ENCODE data around the gene CR1.

DNA sequence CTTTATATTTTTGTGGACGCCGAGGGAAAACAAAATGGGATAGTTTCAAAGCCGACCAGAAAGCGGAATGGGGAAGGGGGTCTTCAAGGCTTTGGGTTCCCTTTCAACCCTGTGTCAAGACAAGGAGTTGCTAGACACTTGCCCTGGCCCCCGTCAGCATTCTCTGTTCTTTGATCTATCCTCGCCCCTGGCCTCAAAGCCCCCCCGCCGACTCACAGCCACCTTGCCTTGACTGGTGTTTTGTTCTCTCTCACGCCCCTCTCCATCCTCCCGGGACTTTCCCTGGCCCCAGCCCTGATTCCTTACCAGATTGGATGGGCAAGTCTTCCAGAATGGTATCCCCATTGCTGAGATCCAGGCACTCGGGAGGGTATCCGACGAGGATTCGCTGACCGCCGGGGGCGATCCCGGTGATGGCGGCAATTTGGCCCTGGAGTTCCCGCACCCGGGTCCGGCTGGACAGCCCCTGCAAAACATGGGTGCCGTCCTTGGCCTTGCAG, 576 bp downstream of the YOD1 start:
- PRO-cap, 2 experiments = no peak in any of the 2 experiments

DNA sequence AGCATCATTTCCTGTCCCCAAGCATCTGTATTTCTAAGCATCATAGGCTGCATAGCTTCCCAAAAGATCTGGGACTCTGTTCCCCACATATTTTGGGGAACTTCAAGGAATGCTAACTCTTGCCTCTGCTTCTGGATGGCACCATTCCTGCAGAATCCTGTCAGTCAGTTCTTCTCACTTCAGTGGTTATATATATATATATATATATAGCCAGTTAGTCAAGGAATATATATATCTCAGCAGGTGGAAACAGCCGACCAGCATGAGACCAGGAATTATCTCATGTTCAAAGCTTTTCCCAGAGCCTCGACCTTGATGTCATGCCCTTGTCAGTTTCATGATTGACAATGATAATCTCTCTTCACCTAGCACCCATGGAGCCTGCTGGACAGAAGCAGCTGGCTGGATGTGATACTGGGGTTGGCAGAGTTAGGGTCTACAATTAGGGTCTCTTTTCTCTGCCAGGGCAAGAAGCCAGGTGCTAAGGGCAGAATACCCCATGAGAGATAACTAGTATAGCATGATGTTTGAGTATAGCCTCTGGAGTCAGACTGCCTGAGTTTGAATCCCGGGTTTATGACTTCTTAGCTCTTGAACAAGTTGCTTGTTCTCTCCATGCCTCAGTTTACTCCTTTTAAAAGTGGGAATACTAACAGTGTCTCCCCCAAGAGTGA, 2.5 kb downstream of the PFKFB2 start:
- PRO-cap, 2 experiments = no peak in any of the 2 experiments

GRCh38 chr1:207058187-207058639, 5.1 kb downstream of the PFKFB2 start:
- PRO-cap, 2 experiments = no peak in any of the 2 experiments

GRCh38 chr1:207074455-207075581, 13.8 kb upstream of the C4BPB start:
- PRO-cap, 2 experiments = no peak in any of the 2 experiments

- PRO-cap, 2 experiments = no peak in any of the 2 experiments
These were observed 80.7 kb upstream of the CD55 start for GRCh38 chr1:207240766-207241093.

DNA sequence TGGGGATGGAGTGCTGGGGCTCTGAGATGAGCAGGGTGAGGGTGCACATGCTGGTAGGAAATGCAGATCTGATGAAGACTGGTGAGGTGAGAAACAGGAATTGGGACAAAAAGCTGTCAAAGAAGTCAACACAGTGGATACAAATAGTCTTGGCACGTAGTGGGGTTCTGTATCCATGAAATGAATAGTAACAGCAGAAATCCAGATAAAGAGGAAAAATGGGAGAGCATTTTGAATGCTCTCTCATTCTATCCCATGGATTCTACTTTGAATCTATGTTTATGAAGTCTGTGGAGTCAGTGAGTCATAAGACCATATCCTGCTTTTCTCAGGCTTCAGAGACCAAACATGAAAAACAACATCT, 39.6 kb upstream of the CD55 start:
- PRO-cap, 2 experiments = no peak in any of the 2 experiments

GRCh38 chr1:207282431-207283362, 38.8 kb upstream of the CD55 start:
- PRO-cap, 2 experiments = no peak in any of the 2 experiments

- PRO-cap, 2 experiments = no peak in any of the 2 experiments
These were observed 12.7 kb upstream of the CD55 start for GRCh38 chr1:207308838-207309061.

DNA sequence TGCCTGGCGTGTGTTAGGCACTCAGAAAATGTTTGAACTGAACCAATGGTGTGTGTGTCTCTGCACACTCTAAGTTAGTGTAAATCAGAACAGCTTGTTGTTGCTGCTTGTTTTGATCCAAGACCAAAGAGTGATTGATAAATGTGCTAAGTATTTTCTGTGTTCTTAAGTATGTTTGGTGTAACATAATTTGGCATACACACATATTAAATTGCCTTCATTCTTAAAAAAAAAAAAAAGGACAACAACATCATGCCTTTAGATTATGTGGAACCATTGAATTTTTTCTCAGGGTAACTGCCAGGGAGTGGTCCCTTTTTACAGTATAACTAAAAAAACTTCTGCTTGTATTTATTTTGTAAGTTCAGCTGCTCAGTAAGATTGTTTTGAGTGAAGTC, 8.6 kb downstream of the CD55 start:
- PRO-cap, 2 experiments = no peak in any of the 2 experiments

GRCh38 chr1:207355125-207355654, 33.7 kb downstream of the CD55 start:
- PRO-cap, 2 experiments = no peak in any of the 2 experiments

DNA sequence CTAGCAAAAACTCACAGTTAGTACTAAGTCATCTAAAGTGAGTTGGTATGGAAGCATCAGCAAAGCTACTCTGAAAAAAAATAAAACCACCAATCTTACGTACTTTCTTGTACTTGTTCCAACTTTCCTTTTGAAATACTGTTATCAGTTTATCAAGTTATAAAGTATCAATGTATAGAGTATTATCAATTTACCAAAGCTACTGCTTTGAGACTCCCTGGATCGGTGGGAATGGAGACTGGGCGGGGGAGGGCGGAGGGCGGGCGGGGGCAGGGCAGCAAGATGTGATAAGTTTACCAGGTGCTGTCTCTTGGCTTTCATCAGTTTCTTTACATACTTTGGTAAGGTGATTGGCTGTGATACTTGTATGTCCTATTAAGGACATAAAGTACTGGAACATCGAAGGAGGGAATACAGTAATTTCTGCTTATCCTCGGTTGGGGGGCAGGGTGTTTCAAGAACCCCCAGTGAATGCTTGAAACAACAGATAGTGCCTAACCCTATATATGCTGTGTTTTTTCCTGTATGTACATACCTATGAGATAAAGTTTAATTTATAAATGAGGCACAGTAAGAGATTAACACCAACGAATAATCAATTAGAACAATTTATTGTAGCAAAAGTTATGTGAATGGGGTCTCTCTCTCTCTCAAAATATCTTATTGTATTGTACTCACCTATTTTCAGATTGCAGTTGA, 36.0 kb downstream of the CD55 start:
- PRO-cap, 2 experiments = no peak in any of the 2 experiments

DNA sequence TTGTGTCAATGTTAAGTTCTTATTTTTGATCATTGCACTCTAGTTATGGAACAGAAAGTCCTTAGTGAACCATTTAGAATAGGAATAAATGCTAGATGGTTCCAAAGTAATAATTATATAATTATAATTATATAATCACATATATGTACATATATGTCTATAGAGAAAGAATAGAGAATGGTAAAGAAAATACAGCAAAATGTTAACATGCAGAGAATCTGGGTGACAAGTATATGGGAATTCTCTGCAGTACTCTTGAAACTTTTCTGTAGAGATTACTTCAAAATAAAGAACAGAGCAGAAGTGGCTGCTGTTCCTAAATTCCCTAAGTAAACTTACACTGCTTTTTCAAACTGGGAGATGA, 577 bp upstream of the CR2 start:
- PRO-cap, 2 experiments = no peak in any of the 2 experiments

- PRO-cap, 2 experiments = no peak in any of the 2 experiments
These were observed at the start of gene CR1 for GRCh38 chr1:207495751-207496970. TSS of gene CR1 (plus strand) at chr1:207496157.

GRCh38 chr1:207737502-207737790, 14.4 kb upstream of the CD46 start:
- PRO-cap, 2 experiments = no peak in any of the 2 experiments

GRCh38 chr1:207802720-207803109, 50.9 kb downstream of the CD46 start:
- PRO-cap, 2 experiments = no peak in any of the 2 experiments

GRCh38 chr1:207815377-207816237, 63.8 kb downstream of the CD46 start:
- PRO-cap, 2 experiments = no peak in any of the 2 experiments

- PRO-cap, 2 experiments = no peak in any of the 2 experiments
These were observed 66.2 kb downstream of the CD46 start for GRCh38 chr1:207817654-207818896.

DNA sequence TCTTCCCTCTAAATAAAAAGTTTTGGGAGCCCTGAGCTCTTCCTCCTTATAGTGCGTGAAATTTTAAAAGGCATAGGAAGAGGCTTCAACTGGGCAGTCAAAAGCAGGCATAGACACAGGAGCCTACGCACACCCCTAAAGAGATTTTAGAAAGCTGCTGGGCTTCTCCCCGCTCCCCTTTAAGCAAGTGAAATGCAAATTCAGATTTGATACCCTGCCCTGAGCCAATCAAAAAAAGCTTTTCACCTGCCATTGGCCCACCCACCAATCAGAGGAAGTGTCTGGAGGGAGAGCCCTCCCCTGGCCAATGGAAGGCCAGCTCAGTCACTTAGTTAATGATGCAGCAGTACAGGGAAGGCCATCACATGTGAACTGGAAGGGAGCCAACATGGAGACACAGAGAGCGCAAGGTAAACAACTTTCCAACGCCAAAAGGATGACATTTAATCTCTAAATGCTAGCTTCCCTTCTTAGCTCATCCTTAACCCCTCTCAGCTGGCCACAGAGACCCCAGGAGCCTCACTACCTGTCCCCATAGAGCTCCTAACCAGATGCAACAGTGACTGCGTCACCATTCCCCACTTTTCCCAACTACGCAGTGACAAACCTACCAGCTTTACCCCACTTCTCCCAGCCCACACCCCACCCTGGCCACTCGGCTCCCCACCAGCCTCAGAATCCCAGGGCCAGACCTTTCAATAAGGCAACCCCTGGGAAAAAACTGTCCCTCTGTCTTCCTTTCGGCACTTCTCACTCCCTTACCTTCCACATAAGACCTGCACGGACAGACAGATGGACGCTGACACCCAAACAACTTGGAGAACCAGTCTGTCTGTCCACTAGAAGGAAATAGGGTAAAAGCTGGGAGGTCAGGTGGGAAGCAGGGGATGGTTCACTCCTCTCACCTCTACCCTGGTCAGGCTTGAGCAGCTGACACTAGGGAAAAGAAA, 71.0 kb downstream of the CD46 start:
- PRO-cap, 2 experiments = peak in 1 of 2 experiments; most common plus-strand start position 361 of the sequence (in 1); most common minus-strand start position 181 of the sequence (in 1)

- PRO-cap, 2 experiments = no peak in any of the 2 experiments
These were observed 38.9 kb downstream of the CD34 start for GRCh38 chr1:207872077-207872407.

GRCh38 chr1:207909615-207910110, 1.3 kb downstream of the CD34 start:
- PRO-cap, 2 experiments = no peak in any of the 2 experiments